Mesenchymal stem cell of adipose (primary cell): ENCODE measurements around a stretch of chr6.

- CAGE, long polyA plus RNA = no peak
Observed at GRCh38 chr6:111628427-111629059, 22.9 kb upstream of the TRAF3IP2 start.

DNA sequence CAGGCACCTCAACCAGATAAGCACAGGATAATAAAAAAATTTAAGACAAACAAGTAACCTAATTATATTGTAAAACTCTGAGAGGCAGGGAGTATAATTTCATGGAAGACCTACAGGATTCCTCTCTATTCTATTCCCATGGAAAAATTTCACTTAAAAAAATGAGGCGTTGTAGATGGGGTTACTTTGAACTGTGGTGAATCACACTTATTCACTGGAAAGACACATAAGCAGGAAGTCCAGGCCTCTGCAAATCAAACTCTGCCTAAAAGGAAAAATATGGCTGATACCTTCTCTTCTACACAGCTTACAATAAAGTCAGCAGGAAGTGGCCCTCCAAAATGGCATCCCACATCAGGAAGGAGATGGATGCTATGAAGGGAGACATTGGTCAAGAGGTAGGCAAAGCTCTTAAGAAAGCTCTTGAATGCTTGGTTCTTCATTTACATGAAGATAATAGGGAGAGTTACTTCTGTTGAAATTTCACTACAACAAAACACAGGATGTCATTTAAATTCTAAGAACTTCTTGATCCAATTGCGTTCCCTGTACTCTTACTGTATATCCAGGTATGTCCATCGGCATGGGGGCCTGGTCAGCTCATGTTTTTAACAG, 115.9 kb downstream of the FYN start:
- CAGE, long polyA plus RNA = no peak

DNA sequence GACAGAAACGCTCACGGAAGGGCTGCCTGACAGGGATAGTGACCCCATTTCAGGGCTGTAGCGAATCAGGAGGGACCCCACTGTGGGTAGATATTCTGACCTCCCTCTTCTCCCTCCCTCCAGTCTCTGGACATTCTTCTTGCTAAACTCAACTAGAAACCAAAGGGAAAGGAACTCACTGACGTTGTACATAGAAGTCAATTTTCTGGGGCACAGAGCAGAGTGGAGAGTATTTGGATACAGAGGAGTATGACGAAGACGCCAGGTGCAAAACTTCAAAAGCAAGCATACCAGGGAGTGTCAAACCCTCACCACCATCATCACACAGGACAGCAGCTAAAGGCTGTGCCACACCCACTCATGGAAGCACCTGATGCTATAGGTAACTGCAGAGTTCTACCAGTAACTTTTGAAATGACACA, 64.8 kb downstream of the FYN start:
- CAGE, long polyA plus RNA = no peak

DNA sequence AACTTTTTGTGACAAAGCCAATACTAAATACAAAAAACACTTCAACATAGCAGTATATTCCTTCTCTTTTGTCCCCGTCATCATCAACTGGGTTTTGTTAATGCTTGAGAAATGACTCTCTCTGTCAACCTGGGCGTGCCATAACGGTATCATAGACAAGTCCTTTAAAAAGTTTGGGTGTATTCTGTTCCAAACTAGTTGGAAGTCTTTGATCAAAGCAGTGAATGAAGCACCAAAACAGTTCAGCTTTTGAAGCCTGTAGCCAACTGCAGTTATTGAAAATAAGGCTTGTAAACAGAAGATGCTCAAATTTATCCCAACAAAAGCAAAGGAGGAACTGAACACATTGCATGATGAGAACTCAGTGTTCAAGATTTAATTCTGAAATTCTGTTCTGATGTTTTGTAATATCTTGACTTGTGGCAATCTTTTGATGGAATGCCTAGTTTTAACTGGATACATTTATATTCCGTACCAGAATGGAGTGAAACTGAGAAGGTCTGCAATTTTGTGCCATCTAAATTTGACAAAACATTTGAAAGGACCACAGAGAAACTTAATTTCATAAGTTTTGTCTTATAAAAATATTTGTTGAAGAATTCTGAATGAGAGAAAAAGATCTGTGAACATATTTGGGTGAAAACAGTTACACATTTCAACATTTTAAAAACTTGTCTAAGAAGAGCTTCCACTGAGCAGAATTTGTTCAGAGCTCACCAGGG, 17.6 kb downstream of the FYN start:
- CAGE, long polyA plus RNA = no peak

GRCh38 chr6:111871676-111872830, 1.2 kb downstream of the FYN start:
- CAGE, long polyA plus RNA = no peak

DNA sequence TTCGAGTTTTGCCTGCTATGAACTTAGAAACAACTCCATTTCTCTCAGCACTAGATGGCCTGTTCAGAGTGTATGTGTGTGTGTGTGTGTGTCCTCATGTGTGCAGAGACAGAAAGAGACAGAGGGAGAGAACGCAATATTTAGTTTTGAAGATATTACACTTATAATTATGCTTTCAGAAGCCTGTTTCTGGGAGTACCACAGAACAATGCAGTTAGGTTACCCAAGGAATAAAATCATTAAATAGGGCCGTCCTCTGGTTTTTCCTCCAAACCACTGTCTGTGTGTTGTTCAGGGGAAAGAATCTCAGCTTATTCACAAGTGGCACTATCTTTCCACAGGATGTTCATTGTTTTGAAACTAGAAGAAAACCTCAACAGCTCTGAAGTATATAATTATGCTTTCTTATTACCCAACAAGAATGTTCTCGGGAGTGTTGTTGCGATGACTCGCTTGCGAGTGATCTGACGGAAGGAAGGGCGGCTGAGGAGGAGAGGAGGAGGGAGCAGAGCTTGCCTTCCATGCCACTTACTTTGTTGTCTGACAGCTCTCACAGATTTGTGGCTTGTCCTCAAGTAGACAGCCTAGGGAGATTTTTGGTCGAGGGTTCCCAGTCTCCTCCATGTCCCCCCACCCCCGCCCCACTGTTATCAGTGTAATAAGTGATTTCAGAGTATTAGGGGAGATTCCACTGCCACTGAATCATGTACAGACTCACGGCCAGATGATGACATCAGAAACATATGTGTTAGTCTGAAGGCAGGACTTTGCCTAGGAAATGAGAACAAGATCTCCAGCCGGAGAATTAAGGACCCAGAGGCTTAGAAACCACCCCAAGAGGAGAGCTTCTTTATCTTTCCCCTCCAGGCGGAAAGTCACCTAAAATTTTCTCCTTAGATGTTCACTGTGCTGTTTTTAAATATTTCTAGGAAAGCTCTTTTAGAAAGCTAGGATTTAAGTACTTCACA, 80.7 kb upstream of the CCN6 start:
- CAGE, long polyA plus RNA = no peak

DNA sequence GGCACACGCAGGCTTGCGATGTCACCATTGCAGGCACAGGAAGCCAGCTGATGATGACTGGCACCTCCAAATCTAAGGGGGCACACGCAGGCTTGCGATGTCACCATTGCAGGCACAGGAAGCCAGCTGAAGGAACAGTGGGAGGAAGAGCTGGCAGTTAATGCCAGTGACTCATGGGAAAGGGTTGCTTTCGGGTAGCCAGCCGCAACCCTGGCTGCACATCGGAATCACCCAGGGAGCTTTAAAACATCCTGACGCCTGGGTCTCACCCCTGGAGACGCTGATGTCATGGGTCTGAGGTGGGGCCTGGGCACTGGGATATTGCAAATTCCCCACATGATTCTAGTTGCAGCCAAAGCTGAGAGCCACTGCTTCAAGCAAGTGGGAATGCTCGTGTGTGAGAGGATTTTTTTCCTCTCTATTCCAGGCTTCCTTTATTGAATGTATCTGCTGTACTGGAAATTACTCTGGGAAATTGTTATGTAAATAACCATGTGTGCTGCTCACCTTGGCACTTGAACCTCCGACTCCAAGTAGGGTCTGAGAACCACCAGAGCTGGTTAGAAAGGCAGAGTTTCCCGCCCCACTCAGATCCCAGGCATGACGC, 16.0 kb upstream of the CCN6 start:
- CAGE, long polyA plus RNA = no peak

DNA sequence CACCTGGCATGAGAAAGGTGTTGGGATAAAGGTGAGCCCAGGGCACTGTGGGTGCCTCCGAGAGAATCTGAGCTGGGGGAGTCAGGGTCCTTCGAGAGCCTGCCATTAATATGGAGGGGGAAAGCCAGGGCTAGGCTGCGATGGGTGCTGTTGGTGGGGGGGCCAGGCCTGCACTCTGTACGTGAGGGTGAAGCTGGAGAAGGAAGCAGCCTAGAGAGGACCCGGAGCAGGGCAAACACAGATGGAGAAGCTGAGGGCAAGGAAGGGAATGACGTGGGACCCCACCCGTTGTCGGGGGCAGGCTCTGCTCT, 238 bp upstream of the CCN6 start:
- CAGE, long polyA plus RNA = no peak

- CAGE, long polyA plus RNA = no peak
Observed at GRCh38 chr6:112258670-112259373, 4.5 kb upstream of the LAMA4 start.

DNA sequence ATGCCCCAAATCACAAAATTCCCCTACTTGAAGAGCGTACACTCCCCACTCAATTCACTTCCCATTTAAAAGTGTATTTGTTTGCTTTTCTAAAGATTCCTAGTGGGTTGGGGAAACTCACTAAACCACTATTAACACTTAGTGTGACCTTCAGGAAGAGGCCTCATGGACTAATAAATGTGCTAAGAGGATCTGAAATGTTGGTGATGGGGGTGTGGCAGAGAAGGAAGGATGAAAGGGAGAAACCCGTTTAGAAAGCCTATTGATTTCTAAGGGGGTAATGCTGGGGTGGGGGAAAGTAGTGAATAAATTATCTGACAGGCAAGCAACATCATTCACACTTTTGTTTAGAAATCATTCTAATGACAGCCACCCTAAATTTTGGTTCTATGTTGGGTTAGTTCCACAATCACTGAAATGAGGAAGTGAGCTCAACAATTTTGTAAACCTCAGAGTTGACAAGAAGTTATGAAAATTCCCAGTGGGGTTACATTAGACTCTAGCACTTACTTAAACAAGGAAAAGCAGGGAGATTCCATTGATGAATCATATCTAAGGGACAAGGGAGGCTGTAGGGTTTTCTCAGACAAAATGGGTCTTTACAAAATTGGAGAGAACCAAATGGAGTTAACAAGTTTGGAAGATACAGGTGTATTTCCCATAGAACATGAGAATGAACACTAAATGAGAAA, 222.4 kb upstream of the MARCKS start:
- CAGE, long polyA plus RNA = no peak

DNA sequence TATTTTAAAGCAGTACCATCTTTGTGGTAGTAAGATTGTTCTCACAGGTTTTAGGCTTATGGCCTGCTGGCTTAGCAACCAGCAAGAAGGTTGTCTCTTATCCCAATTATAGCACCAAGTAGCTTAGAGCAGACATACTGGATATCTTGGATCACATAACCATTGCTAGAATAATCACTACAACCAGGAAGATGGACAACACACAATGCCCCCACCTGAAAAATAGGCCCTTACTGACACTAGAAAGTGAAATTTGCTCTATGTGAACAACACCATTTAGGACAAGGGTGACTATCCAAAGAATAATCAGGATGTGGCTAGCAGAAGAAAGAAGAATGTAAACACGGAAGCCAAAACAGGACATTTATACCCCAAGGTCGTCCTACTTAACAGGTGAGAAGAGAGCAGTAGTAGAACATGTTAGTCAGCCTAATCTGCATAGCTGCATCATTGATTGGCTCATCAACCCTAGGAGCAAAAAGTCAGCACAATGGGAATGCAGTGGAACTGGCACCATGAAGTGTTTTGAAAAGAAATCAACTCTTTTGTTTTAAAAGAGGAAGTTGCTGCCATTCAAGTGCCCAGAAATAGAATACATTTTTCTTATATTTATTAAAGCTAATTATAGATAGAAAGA, 172.7 kb upstream of the MARCKS start:
- CAGE, long polyA plus RNA = no peak

DNA sequence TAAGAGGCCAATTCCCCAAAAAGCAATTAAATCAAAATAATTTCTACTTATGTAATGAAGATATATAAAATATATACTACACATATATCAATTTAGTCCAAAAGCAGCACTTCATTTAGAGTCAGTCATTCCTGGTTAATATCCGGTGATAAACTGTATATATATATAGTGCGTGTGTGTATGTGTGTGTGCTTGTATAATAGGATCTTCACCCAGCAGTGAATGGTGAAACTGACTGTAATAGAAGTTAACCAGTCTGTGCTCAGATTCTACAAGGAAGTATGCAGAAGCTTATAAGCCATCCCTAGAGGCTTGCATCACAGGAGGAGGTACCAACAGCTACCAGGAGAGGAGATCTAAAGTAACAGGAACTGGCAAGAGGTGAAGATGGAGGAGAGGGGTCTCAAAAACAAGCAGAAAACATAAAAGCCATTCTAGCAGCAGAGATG, 82.8 kb upstream of the MARCKS start:
- CAGE, long polyA plus RNA = no peak

GRCh38 chr6:113860707-113861358, 3.7 kb downstream of the MARCKS start:
- CAGE, long polyA plus RNA = no peak

DNA sequence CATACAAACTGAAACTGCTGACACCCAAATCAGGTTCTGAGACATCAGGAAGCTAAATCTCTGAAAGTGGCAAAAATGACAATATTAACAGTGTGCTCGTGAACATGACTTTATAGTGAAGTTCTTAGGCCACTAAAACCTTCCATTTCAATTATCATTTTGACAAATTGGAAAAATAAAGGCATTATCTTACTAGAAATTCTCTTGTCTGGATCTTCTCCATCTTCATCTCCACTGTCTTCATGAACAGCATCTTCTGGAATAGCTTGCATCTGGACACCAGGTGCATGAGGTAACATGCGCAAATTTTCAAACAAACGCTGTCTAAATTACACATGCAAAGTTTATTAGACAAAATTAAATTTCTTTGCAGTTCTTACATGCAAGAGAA, 26.9 kb downstream of the HDAC2 start:
- CAGE, long polyA plus RNA = no peak

GRCh38 chr6:113945289-113945488, 25.8 kb downstream of the HDAC2 start:
- CAGE, long polyA plus RNA = no peak

- CAGE, long polyA plus RNA = no peak
Observed at GRCh38 chr6:113949961-113950399, 21.0 kb downstream of the HDAC2 start.

DNA sequence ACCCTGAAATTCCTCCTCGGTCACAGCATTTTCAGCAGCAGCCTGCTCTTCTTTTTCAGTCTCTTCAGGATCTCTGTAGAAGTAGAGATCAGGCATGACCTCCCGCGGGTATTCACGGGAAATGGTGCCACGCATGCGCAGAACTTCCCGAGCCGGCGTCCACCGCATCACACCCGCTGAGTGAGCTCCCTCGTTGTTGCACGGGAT, 113.3 kb upstream of the HDAC2 start:
- CAGE, long polyA plus RNA = no peak

GRCh38 chr6:114228757-114228956, 114.2 kb downstream of the HS3ST5 start:
- CAGE, long polyA plus RNA = no peak

DNA sequence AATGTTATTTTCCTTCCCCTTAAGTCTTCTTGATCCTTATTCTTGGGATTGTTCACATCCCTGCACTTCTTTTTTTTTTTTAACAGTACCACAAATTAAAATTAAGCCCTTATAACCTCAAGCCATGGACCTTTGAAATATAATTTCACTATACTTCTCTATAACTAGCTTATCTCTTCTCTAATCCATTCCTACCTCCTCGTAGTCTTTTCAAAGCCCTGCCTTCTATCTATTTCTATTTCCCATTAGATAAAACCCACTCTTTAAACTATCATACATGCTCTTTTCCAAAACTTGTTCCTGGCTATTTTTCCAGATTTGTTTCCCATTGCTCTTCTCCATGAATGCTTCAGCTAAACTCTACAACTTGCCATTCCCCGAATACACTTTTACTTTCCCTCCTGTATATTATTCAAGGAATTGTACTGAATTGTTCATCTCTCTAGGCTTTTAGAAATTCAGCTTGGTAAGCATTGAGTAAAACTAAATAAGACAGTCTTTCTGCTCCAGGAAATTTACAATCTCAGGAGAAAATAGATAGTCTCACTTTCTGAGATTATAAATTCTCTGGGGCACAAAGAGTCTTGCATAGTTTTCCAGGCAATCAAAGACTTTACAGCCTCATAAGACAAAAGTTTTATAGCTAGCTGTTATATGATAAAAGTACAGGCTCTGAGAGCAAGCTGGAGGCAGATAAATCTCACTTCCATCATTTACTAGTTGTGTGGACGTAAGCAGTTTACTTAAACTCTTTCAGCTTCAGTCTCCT, 11.6 kb downstream of the FRK start:
- CAGE, long polyA plus RNA = no peak

- CAGE, long polyA plus RNA = no peak
Observed at GRCh38 chr6:116221006-116221450, 32.8 kb downstream of the TSPYL4 start.